ENCODE measurements around a stretch of chr14.

DNA sequence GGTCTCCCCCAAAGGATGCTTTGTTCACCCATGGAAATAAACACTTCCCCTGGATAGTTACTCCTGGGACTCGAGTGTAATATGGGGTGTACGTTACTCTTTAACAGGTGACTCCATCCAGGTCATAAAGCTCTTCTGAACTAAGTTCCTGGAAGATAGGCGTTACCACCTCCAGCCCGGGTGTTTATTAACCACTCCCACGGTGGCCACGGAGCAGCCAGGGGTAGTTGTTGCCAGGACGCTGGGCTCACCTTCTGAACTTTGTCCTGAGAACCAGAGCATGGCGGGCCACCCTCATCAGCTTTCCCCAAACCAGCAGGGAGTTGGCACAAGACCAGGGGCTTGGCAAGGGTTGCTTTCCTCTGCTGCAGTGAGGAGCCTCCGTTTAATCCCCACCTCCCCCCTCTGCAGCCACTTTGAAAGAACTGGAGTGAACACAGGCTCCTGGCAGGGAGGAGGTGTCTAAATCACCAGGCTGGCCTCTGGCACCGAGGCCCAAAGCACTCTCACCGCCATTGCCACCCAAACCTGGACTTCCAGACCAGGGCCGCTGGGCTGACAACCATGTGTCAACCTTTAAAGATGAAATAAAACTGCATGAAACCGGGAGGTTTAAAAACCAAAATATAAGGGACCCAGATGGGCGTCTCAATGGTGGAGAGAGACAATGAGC is 24.2 kb downstream of the ATP5MJ start:
- RRBS, 2 experiments: no CpG with 5 or more reads among the region's 14 CpGs

DNA sequence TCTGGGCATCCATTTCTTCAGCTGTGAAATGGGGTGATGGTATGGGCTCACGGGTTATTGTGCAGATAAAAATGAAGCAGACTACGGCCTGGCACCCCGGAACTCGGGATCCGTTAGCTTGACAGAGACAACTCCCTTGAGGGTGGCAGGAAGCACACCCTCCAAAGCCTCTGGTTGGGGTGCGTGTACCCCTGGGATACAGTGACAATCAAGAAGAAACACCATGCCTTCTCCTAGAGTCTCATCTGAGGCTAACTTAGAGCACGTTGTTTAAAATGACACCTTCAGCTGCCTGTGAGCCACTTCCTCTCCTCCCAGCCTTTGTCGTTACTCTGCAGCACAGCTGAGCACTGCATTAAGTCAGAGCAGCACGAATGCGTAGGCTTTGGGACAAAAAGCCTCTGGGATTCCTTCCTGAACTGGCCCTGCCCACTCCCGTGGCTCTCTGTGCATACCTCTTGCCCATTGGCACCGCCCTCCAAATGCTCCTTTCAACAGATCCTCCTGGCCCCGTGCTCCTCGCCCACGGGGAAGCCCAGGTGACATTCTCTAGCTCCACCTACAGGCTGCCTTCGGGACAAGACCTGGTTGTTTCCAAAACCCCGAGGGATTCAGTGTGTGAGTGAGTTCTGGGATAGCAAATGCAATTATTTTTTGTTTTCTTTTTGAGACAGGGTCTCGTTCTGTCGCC is 11.2 kb downstream of the ATP5MJ start:
- RRBS, 2 experiments: no CpG with 5 or more reads among the region's 19 CpGs

DNA sequence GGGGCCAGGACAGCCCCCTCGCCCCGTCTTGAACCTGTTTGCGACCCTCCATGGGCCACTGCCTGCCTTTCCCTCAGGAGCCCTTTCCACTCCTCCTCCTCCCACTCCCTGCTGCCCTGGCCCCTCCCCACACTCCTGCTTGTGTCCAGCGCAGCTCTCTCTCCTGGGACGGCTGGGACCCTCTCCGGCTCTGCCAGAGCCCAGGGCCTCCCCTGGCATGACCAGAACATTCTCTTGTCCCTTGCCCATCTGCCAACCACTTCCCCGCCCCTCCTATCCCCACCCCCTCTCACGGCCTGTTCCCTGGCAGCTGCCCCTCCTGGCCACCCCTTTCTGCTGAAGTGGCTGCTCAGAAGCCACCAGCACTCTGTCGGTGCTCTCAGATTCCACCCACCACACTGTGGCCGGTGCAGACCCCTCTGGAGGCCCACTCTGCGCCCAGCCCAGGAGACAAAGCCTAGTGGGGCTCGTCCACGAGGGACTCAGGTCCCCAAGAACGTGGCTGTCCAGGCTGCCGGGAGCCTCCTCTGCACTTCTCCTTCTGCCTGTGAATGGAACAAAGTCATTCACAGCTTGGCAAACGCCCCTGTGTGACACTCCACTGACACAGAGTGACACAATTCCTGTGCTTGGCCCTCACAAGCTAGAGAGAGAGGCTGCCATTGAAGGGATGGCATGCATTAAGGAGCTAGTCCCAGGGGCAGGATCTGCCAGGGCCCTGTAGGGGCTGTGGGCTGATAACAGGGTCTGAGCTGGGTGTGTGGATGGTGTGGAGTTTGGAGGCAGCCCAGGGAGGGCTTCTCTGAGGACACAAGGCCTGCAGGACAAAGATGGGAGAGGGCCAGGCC is 1.4 kb downstream of the ASPG start:
- RRBS, 2 experiments: 41% methylated on average over 4 of the region's 16 CpGs; no CpG with 5 or more reads in 1 of the 2 experiments

DNA sequence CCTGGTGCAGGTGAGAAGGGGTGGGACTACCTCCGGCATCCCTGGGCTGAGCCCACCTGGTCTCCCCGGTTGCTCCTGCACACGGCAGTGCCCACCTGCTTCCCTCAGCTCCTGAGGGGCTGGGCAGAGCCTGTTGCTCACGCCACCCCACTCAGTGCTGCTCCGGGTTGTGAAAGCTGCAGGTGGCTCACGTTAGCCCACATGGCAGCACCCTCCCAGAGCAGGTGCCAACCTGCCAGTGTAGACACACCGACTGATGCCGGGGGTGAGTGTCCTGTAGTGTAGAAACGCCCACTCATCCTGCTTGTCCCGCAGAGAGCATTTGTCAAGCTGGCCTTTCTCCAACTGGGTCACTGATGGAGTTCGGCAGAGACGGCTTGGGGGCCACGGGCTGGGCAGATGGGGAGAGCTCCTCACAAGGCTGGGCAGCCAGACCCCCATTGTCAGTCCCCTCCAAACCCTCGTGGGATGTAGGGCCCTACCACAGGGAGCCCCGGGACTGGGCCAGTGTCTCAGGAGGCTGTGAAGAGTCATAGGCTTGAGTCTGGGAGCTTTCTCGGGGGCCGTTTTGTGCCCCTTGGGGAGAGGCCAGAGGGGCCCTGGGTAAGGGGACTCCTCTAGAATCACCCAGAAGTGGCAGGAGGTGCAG is 24.3 kb upstream of the KIF26A start:
- RRBS, 2 experiments: 28 to 42% methylated on average over 8 of the region's 17 CpGs

GRCh38 chr14:104185040-104185640 is 46.8 kb downstream of the KIF26A start:
- RRBS, 2 experiments: no CpG with 5 or more reads among the region's 16 CpGs

DNA sequence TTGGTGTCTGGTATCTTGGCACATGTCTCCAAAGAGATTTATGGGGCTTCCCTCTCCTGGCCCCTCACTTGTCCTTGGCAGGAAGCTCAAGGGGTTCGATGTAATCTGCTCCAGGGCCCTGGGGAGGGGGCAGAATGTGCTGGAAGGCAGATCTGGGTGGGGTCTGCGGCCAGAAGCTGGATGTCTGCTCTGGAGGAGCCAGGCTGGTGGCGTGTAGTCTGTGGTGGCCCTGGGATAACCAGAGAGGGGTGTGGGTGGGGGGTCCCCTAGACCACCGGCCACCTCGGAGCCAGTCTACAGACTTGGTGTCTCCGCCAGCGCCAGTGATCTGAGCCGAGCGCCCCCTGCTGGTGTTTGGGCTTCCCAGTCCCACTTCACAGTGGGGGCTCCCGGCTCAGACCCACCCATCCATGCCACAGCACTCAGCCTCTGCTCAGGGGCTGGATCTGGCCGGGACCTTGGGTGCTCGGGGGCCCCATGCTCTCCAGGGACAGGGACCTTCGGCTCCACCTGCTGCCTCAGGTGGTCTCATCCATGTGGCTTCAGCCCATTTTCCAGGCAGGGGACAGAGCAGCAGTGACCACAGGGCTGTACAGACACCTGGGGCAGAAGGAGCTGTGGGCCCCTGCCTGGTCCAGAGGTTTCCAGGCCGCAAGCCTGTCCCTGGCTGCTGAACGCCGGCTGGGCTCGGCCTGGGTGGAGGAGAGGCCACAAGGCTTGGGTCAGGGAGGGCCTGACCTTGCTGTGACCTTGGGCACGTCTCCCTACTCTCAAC is 86.1 kb downstream of the KIF26A start:
- RRBS, 2 experiments: 33 to 52% methylated on average over 2 to 4 of the region's 18 CpGs

DNA sequence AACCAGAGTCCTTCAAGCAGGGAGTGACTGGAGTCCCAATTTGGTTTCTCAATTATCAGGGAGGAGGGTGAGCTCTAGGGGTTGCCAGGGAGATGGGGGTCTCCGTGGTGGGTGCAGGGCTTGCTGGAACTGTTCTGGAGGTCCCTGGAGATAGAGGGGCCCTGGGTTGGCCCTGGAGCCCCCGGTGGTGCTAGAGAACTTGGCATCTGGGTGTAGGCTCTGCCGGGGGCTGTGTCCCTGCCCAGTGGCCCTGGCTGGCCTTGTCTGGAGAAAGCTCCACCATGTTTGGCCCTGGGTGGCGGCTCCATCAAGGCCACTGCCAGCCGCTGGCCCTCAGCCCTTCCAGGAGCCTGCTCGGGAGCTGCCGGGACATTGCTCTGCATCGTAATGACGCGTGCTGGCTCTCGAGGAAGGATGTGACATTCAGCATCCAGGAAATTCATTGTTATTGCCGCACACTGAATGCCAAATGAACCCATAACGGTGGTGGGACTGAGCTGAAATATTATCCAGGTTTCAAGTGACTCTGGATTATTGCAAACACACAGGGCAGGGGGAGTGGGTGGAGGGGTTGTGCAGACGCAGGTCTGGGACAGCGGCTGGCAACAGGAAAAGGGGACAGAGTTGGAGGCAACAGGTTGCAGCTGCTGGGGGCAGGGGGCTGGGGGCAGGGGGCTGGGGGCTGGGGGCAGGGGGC is 215.9 kb downstream of the KIF26A start:
- RRBS, 2 experiments: 73% methylated on average over 1 of the region's 15 CpGs; no CpG with 5 or more reads in 1 of the 2 experiments

DNA sequence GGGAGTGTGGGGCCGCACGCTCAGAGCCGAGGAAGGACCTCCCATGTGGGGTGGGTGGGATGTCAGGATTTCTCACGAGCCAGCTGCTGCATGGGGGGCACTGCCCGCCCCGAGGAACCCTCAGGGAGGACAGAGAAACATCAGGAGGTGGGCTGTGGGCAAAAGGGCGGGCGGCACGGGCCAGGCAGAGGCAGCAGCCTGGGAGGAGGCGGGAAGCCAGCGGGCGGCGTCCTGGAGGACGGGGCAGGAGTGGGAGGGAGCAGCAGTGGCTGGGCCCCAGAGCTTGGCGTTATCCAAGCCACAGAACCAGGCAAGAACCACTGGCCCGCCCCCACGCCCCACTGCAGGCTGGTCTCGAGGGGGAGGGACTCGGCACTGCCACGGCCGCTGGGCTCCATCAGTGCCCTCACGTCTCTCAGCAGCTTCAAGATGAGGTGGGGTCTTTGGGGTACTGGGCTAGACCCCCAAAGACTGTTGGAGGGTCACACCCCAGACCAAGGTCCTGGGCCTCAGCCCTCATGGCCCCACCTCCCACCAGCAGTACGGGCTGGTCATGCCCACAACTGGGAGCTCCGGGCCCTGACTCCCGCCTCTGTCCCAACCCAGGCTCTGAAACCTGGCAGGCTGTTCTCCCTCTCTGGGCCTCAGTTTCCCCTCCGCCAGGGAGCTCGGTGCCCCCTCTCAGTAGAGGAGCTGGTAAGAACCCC is 2.6 kb downstream of the C14orf180 start:
- RRBS, 2 experiments: no CpG with 5 or more reads among the region's 27 CpGs

DNA sequence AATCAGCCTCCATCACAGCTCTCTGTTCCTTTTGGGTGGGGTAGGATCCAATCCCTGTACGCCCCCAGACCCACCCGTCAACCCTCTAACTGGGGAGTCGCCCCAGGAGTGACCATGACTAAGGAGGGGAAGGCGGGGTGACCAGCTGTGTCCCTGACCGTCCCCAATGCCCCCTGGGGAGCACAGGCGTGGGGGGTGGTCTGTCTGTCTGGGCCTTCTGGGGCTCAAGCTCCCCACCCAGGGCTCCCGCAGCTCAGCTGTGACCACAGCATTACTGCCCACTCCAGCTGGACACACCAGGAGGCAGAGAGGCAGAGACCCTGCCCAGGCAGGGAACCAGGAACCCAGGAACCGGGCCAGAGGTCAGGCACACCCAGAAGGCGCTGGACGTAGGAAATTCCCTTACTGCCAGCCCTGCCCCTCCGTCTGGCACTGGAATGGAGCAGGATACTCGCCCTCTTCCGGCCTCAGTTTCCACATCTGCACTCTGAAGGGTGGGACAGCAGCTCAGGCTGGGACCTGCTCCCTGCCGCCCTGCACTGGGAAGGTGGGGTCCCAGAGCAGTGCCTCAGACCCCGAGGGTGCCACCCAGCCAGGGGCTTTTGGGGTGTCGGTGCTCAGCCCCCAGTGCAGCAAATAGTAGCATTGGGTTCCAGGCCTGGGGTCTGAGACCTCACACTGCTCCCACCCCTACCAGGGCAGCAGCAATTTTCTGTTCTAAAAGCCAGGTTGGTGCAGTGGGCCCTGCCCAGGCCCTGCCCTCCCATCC is 1.0 kb downstream of the INF2 start:
- RRBS, 2 experiments: 7% methylated on average over 4 of the region's 16 CpGs; no CpG with 5 or more reads in 1 of the 2 experiments

DNA sequence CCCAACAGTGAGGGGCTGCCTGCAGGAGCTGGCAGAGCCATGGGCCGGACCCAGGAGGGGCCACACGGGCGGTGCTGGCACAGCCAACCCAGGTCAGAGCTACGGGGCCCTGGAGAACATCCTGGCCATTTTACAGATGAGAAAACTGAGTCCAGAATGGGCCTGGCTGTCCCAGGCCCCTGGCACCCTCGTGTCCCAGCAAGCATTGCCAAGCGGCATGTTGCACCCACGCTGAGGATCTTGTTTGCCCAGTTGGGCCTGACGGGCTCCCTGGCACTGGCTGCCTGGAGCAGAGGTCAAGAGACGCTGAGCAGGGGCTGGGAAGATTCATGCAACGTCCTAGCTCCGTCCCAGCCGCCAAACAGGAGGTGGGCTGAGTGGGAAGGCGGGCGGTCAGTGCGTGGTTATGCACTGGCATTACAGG is 4.7 kb downstream of the INF2 start:
- RRBS, 2 experiments: 61 to 67% methylated on average over 1 of the region's 15 CpGs

- RRBS, 2 experiments: 60 to 80% methylated on average over 5 of the region's 45 CpGs
Measured at GRCh38 chr14:104700072-104701239, 11.0 kb downstream of the INF2 start.

DNA sequence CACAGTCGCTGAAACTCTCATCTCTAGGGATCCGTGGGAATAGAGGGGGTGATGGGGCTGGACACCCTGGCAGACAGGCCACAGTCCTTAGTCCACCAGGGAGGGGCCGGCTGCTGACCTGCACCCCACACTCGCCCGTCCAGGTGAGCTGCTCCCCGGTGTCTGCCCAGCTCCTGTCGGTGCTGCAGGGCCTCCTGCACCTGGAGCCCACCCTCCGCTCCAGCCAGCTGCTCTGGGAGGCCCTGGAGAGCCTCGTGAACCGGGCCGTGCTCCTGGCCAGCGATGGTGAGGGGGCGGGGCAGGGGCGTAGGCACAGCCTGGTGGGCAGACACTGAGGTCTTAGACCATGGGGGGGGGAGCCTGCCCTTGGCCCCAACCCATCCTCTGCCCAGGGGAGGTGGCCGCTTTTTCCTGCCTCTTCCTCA is 17.2 kb upstream of the ADSS1 start:
- RRBS, 2 experiments: 6 to 19% methylated on average over 7 of the region's 15 CpGs

- RRBS, 2 experiments: 2 to 15% methylated on average over 5 of the region's 20 CpGs
Measured at GRCh38 chr14:104722668-104723519, 1.1 kb upstream of the ADSS1 start.

DNA sequence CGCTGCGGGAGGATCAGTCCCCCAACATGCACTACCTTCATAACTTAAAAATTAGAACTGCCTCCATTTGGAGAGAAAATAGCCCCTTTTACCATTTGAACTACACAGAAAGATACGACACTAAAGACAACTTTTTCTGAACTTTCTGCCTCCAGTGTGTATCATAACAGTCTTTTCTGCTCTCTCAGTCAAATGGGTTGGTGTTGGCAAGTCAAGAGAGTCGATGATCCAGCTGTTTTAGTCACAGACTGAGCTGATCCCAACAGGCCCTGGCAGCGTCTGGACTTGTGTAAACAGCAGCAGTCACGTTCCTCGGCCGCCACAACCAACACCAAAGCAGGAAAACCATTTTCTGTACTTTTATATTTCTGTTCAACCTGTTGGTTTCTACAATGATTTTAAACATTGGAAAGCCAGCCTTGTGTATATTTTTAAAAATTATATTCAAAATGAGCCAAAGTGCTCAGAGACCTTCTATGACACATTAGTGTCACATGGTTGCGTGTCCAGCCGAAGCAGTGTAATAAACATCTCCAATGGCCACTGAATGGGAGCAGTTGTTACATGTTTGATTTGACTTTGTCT is 6.1 kb upstream of the SIVA1 start:
- RRBS, 2 experiments: no CpG with 5 or more reads among the region's 10 CpGs

DNA sequence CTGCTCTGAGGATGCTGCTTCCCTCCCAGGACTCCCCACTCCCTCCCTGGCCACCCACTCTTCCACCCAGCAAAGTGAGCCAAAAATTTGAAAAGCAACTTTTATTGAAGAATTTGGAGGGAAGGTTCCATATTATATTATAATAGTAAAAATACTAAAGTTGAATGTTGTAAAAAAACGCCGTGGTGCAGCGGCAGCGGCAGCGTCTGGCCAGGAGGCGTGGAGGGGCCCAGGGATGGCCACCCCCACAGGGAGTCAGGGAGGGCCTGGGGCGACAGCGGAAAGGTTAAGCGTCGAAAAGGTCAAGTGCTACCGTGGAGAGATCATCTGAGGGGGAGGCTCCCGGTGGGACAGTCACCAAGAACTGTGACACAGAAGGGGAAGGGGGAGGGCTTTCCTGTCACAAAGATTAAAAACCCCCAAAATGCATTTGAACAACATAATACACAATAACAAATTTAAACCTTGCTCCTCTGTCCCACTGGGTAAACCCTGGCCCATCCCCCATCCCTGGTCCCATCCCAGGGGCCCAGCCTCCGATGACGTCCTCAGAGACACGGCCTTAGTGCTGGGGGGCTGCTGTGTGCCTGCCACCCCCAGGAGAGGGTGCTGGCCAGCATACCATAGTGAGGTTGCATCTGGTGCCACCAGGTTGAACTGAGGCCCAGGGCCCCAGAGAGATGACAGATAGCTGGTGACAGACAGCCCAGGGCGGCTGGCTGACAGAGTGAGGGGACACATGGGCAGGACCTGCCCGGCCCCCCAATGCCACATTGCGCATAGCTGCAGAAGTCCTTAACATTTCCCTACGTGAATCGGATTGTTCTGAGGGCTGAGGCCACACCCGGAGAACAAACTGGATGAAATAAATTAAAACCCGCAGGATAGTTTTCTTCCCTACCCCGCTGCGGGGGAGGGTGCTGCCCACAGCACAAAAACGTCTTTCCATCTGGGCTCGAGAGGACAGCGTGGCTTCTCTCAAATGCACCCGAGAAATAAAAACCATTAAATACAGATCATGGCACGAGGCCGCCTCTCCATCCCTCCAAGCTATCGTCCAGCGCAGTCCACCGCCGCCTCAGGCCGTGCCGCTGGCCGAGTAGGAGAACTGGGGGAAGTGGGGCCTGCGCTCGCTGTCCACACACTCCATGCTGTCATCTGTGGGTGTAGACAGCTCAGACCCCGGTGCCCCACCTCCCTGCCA is 16.7 kb downstream of the SIVA1 start:
- RRBS, 2 experiments: 24 to 48% methylated on average over 4 of the region's 40 CpGs

DNA sequence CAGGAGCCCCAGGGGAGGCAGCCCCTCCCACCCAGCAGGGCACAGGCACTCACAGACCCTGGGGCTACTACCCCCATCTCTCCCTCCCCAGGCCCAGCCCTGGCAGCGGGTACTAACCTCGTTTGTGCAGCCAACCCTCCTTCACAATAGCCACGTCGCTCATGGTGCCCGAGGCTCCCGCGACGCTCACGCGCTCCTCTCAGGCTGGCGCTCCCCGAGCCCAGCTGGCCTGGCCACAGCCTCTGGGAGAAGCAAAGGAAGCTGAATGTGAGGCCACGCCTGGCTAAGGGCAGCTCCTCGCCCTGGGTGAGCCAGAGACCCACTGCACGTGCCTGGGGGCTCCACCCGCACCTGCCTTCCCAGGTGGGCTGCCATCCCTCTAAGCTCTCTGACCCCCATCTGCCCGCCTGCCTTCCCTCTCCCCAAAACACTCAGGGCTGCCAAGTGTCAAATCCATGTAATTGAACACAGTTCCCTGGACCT is 3.0 kb downstream of the AKT1 start:
- RRBS, 2 experiments: no CpG with 5 or more reads among the region's 17 CpGs

DNA sequence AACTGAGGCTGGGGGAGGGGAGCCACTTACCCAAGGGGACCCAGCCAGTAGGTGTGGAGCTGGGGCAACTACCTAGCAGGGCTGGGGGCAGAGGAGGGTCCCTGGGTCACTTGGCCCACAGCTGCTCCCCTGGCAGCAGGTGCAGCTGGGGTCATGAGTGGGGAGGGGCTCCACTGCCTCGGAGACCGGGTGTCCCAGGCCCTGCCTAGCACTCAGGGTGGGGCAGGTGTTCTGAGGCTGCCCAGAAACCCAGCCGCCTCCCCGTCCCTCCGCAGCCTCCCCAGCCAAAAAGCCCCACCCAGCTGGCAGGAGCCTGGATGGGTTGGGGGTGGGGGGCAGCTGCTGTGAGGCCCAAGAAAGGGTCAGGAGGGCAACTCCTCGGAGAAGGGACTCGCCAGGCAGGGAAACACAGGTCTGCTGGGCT is 11.2 kb downstream of the AHNAK2 start:
- RRBS, 2 experiments: no CpG with 5 or more reads among the region's 7 CpGs

DNA sequence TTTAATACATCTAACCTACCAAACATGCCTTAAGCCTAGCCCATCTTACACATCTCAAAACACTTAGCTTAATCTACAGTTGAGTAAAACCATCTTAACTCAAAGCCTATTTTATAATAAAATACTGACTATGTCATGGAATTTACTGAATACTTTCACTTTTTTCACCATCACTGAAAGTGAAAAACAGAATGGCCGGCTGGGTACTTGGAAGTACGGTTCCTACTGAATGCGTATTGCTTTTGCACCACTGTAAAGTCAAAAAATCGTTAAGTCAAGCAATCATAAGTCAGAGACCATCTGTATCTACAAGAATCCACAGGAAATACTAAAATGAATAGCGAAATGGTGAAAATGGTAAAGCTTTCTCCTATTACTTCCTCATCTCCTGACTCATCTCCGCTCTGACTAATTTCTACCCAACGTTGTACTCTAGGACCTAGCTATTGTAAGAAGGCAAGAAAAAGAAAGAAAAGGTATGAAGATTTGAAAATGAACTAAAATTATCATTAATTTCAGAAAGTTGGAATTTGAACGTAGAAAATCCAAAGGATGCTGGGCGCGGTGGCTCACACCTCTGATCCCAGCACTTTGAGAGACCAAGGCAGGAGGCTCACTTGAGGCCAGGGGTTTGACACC is 5.1 kb upstream of the CDCA4 start:
- RRBS, 2 experiments: no CpG with 5 or more reads among the region's 10 CpGs

DNA sequence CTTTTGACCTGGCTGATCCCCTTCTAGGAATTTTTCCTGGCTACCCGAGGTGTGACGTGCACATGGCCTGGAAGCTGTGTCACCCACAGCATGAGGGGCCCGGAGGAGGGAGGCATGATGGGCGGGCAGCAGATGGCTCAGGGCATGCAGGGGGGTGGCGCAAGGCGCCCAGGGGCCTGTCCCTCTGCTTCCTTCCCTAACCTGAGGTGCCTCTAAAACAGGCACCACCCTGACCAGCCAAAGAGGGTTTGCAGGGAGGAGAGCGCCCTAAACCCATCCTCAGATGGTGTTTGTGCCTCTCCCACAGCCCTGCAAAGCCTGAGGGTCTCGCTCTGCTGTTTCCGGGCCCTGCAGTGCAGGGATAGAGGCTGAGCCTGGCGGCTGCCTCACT is 6.6 kb downstream of the GPR132 start:
- RRBS, 2 experiments: no CpG with 5 or more reads among the region's 10 CpGs

DNA sequence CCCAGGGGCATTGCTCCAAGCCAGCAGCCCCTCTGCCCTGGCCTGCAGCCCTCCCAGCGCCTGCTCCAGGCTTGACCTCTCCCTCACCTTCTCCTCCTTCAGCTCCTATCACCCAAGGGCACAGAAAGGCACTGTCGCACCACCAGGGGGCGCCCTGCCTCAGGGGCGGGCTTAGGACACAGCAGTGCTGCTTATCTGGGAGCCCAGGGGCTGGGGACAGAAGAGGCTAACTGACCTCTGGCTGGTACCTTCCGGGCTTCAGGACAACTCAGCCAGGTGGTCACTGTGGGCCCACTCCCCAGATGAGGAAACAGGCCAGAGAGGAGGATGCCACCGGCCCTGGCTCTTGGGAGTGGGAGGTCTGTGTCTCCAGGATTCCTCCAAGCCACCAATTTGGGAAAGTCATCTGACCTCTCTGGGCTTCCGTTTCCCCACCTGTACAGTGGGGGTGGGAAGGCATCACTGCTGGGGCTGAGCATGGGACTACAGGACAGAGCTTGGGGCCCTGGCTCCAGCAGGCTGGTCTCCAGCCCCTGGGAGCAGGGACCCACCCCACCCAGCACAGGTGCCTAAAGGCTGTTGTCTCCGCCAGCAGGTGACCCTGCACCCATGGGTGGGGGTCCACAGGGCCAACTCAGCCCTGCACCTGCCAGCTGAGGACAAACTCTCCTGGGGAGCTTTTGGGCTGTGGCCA is 25.4 kb upstream of the GPR132 start:
- RRBS, 2 experiments: 15 to 33% methylated on average over 2 of the region's 8 CpGs